H9 (cell line): ENCODE data around the gene CHAC2.

DNA sequence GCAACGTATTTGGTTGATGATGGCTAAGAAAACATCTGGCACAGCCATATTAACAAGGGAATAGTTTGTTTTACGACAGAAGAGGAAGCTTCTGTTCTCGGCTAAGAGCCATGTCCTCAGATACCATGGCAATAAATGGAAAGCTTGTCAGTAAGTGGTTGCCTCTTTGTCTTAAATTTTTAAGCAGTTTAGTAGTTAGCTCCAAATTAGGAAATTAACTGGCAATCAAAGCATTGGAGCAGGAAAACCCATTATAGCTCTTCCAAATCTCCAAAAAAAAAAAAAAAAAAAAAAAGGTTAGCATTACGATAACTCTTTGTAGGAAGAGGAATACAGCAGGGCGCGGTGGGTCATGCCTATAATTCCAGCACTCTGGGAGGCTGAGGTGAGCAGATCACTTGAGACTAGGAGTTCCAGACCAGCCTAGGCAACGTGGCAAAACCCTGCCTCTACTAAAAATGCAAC is 4.5 kb upstream of the STON1 start:
- PRO-cap, result no peak

DNA sequence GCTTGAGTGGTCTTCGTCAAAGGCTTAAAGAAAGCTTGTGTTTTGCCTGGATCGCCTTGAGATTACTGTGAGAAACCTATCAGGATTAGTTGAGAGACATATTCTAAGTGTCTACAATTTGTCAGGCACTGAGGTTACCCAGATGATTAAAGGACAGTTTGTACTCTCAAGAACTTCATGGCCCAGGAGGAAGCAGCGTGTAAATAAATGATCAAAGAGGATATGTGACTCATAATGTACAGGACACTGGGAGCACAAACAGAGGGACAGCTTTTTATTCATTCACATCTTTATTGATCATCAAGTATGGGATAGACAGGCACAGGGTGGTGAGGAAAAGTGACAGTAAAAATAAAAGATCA is 152.6 kb upstream of the FSHR start:
- PRO-cap, result no peak

DNA sequence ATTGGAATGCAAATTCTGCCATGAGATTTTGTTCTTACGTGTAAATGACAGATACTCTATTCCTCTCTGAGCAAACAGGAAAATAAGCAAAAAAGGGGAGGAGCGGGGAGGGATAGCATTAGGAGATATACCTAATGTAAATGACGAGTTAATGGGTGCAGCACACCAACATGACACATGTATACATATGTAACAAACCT is 417.6 kb downstream of the NRXN1 start:
- PRO-cap, result no peak

GRCh38 chr2:51349895-51350593 is 318.1 kb upstream of the NRXN1 start:
- PRO-cap, result no peak

DNA sequence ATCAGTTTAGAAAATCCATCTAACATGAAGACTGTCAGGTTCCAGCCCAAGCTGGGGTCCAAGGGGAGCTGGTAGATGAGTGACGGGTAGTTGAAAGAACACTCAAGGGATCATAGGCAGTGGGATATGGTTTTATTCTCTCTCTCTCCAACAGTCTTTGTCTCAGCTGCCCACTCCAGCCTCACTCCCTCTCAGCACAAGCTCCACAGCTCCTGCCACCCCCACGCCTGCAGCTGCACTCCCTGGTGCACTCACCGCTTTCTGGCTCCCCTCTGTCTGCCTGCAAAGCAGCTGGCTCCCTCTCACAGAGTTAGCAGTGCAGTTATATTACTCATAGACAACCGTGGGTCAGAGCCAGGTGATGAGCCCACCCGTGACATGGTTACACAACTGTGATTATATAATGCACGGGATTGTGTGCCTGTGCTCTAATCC is 277.0 kb upstream of the CHAC2 start:
- PRO-cap, result no peak

DNA sequence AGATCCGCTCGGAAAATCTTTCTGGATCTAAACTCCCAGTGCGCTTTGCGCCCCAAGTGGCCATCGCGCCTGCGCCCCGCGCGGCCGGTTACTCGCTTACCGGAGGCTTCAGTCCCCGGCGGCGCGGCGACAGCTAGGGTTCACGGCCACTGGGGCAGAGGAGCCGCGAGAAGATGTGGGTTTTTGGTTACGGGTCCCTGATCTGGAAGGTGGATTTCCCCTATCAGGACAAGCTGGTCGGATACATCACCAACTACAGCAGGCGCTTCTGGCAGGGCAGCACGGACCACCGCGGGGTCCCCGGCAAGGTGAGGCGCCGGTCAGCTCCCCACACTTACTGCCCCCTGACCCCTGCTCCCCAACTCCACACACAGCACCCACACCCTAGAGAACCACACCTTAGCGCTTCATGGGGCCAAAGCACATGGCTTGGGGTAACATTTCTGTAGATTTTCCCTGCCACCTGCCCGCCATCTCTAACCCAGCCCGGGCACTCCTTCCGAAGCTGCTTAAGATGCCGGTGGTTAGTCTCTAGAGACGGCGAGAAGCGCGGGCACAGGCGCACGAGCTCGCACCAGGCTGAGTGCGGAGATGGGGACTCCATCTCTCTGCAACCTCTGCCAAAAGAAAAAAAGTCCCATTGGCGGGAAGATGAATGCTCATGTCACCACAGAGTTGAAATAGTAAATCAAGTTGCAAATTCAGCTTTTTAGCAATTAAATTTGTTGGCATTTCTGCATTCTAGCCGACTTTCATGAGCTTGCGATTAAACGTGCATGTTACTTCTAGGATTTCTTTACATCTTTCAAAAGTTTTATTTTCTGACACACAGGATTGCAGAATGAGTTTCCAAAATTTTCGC is at the start of gene CHAC2:
Gene CHAC2, plus strand, starts transcription at position 91 of the 862 bp plus-strand sequence.
- PRO-cap, result bidirectional peak, plus-strand start at position 91 of the sequence, minus-strand start outside the sequence; bidirectional peak, plus-strand start at position 527 of the sequence, minus-strand start at position 507 of the sequence

DNA sequence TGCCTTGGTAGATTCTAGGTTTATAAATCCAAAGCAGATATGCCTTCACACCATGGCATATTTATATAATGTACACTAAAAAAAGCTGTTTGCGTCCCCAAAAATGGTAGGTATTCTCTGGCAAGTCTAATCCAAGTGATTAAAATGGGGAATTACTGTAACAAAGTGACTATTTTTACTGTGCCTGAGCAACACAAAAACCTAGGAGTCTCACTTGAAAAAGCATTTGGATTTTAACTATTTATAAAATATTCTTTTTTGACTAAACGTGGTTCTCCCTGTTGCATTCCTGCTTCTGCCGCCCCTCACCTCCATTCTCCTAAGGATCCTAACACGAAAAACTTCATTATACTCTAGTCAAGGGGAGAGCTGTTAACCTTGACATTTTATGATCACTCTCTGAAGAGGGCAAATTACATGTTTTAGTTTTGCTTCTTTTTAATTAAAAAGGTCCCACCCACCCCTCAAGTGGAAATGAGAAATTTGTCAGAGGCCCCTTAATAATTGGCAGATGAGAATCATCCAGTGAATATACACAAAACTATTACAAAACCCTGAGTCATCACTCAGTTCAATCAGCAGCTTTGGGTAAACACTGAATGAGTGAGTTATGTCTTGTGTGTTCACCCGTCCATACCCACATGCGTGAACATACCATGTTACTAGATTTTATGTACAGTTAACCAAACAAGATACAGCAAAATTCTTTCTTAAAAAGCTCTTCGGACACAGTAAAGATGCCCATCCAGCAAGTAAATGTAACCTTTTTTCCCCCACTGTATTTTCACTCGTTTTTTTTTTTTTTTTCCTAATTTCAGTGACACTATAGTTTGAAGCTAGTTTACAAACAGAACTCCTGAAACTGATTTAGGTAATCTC is 1.7 kb downstream of the PSME4 start:
- PRO-cap, result no peak

- PRO-cap, result no peak
These were observed 12.2 kb downstream of the ACYP2 start for GRCh38 chr2:53982986-53983582.

DNA sequence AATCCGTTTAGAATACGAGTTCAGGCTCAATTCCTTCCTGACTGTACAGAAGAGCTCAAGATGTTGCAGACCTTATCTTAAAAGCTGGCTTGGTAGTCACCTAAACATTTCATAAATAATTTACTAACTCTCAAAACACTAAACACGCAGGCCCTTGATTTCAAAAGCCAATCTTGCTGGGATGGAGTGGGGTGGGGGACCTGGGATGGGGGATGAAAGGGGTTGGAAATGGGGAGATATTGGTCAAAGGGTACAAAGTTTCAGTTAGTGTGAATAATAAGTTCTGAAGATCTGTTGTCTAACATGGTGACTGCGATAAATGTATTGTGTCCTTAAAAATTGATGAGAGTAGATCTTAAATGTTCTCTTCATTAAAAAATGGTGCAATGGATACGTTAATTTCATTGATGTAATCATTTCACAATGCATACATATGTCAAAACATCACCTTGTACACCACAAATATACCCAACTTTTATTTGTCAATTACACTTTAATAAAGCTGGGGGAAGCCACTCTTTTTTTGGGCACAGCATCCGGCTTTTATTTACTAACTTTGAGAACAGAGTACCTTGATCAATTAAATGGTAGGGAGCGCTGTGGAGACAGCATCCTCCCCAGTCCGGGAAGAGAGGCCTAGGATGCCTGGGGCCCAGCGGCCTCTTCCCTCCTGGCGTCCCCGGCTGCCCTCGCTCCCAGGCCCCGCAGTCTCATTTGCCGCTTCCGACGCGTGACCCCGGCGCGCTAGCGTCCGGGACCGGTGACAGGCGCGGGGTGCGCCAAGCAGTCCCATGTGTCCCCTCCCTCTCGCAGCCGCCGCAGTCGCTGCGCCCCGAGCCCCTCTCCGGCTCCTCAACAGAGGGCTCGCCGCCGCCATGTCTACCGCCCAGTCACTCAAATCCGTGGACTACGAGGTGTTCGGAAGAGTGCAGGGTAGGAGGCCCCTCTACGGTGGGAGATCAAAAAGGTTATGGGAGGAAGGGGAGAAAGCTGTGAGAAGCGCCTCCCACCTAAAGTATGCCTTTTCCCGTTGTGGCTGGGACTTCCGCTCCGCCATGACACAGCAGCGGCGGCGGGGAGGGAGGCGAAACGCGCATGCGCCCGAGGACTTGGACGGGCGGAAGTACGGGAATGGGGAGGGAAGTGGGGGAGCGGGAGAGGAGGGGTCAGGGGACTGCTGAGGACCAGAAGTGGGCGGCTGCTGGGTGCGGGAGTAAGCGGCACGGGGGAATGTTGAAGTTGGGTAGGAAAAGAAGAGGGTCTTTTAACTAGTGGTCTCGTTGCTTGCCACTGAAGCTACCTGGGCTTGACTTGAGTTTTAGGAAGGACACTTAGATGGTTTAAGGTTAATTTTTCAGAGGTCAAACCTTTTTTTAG is 140.7 kb downstream of the TSPYL6 start:
- PRO-cap, result unidirectional peak, plus-strand start at position 579 of the sequence; bidirectional peak, plus-strand start at position 620 of the sequence, minus-strand start at position 643 of the sequence; bidirectional peak, plus-strand start at position 792 of the sequence, minus-strand start at position 911 of the sequence; bidirectional peak, plus-strand start at position 1,187 of the sequence, minus-strand start at position 1,051 of the sequence

DNA sequence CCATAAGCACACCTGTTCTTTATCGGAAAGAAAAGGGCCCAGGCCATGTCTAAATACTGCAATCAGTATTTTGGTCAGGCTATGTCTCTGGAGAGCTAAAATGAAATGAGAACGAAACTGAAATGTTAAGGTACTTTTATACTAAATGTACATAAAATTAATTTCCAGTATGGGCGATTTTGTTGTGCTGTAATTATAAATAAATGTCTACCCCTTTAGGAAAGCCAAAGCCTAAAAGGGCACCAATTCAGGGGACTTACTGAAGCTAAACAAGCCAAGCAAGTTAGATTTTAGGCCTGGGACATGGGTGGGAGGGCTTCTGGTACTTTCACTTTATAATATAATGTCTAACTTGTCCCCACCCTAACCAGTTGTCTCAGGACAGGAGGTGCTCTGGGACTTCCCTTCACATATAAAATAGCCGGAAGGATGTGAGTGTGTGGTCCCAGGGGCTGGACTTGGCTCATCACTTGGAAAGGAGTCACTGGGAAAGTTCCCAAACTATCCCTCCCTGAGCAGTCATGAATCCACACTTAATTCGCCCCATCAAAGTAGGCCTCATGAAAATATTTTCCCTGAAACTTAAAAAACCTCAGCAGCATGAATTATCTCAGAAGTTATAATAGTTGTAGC is 56.2 kb downstream of the C2orf73 start:
- PRO-cap, result no peak

DNA sequence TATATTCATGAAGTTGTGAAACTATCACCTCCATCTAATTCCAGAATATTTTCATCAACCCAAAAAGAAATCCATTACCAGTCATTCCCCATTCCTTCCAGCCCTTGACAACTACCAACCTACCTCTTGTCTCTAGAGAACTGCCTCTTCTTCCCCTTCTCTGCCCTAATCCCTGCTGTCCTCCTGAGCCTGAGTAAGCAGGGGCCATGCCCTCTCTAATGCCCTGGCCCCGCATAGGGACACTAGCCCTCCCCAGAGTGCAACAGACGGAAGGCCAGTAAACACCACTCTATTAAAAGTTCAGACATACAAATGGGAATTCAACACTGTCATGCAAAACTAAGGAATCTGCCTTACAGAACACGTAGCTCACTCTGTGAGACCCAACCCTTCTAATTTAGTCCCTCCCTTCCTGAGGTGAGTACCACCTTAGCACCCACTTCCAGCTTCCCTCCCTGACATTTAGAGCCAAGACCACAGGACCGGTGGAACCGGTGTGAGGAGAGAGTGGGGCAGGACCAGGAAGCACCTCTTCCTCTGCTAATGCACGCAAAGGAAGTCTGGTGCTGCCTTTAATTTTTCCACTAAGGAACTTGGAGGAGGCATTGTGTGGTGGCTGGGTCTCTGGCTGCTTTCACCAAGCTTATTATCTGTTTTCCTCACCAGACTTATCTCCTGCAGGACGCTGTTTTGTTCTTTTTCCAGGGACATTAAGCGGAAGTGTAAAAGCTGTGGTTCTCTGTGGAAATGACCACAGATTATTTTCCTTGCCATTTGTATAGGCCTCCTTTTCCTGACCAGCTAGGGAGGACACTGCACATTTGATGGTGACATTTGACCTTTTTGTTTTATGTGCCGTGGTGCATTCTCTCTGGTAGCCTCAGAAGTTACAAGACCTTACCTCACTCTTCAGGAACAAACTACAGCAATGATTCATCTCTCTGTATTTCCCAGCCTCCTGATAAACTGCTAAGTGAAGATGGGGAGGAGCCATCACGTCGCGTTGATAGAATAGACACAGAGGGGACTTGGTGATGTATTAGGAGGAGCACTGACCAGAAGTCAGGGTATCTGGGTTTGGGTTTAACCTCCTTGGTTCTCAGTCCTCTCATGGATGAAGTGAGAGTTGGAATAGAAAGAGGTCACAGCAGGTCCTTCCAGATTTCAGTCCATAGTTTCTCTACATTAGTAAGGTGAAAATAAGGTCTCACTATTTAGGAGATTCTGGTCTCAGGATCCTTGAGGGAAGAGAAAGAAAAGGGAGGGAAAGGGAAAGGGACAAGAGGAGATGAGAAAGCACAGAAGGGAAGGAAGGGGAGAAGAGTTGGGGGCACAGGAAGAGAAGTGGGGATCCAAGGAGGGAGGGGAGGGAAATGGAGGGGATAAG is 39.9 kb upstream of the SPTBN1 start:
- PRO-cap, result no peak

GRCh38 chr2:54457365-54458189 is 1.4 kb downstream of the SPTBN1 start:
- PRO-cap, result bidirectional peak, plus-strand start at chr2:54457629, minus-strand start at chr2:54457652; bidirectional peak, plus-strand start at chr2:54457987, minus-strand start at chr2:54457921

GRCh38 chr2:54526130-54526844 is 70.2 kb downstream of the SPTBN1 start:
- PRO-cap, result no peak

GRCh38 chr2:54559358-54560110 is 103.4 kb downstream of the SPTBN1 start:
- PRO-cap, result no peak

- PRO-cap, result no peak
These were observed 127.1 kb upstream of the EML6 start for GRCh38 chr2:54595978-54597086.

- PRO-cap, result no peak
These were observed 98.8 kb upstream of the EML6 start for GRCh38 chr2:54624514-54625123.

- PRO-cap, result no peak
These were observed 95.5 kb upstream of the EML6 start for GRCh38 chr2:54627882-54628486.

GRCh38 chr2:54644076-54644638 is 79.3 kb upstream of the EML6 start:
- PRO-cap, result no peak

GRCh38 chr2:54722560-54723041 is 861 bp upstream of the EML6 start:
- PRO-cap, result no peak

- PRO-cap, result no peak
These were observed 141.7 kb downstream of the RTN4 start for GRCh38 chr2:54908456-54909137.